SK-N-DZ (cell line): Measurements from ENCODE around the genes RPL27A, TMEM9B, NRIP3, DENND5A and WEE1.

DNA sequence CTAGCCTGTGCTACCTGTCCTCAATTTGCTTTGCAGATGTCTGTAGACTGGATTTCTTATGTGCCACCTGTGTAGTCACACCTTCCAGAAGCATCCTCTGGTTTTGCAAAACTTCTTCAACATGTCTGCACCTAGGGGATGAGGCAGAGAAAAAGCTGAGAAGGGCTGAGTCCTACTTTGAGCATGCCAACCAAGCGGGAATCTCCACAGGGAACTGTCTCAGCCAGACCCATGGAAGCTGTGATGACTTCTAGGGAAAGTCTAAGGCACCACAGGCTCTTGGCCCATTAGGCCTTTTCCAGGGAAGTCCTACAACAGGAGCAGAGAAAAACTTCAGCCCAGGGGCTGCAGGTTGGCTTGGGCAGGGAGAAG, 34.5 kb downstream of the TRIM66 start:
RAMPAGE:
- cytosol, long total RNA: no peak
- nucleus, long total RNA: no peak

GRCh38 chr11:8653936-8654797, 28.3 kb downstream of the TRIM66 start:
RAMPAGE:
- cytosol, long total RNA: no peak
- nucleus, long total RNA: no peak

DNA sequence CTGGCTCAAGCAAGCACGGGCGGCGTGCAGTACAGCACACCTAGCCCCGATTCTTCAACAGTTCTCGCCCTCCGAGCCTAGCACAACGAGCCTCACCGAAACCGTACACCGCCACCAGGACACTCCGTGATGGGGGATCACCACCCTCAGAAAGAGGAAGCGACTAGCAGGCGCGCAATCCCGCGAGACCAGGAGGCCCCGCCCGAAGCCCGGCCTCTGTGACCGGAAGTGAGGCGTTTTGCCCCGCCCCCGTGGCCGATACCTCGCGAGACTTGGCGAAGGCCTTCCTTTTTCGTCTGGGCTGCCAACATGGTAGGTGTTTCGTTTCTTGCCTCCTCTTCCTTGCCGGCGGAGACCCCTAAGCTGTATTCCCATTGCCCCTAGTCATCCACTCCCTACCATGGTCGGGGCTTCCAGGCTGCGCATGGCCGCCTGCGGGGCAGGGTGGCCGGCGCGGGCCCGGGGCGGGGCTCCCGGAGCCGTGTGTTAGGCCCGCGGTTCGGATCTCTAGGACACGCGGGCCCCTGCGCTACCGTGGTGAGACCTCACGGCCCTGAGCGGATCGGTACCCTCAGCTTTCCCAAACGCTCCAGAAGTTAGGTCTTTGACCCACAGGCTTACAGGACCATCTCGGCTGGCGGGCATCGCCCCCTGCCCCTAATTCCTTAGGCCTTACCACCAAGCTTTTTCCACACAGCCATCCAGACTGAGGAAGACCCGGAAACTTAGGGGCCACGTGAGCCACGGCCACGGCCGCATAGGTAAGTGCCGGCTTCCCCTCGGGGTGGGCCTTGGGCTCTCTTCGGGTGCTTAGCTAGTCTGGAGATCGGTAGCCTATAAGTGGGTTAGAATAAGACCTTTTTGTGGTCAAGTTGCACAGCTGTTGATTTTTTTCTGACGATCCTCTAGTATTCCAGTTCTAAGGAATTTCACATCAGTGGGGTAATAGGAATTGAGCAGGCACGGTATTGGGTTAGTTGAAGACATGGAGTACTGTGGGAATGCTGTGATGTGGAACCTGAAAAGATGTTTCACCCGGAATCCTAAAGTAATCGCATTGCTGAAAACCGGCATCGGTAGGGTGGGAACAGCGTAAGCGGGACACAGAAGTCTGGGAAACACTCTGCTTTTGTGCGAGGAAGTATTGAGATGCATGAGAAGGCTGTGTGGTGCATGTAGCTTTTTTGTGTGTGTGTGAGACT, at the start of gene RPL27A:
TSS of gene RPL27A (plus strand) at position 288 of the 1,202 bp plus-strand sequence.
RAMPAGE:
- cytosol, long total RNA: start-site peak on the minus strand centred at position 144 of the sequence, 32 bp wide, 27 and 36 reads in 2 replicates; start-site peak on the plus strand centred at position 277 of the sequence, 46 bp wide, 3,082 and 3,750 reads in 2 replicates
- nucleus, long total RNA: start-site peak on the minus strand centred at position 156 of the sequence, 8 bp wide, 74 and 18 reads in 2 replicates

DNA sequence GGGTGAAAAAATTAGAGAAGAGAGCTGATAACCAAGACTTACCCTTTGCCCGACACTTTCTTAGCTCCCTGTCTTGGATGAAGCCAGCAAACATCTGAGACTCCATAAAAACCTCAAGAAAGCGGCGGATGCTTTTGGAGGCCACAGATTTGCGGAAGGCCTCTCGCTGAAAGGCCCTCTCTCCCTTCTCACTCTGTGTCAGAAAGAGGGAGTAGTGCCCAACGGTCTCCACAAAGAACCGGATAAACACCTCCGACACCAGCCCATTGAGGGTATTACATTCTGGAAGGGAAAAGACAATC, 13.7 kb downstream of the RPL27A start:
RAMPAGE:
- cytosol, long total RNA: no peak
- nucleus, long total RNA: no peak

DNA sequence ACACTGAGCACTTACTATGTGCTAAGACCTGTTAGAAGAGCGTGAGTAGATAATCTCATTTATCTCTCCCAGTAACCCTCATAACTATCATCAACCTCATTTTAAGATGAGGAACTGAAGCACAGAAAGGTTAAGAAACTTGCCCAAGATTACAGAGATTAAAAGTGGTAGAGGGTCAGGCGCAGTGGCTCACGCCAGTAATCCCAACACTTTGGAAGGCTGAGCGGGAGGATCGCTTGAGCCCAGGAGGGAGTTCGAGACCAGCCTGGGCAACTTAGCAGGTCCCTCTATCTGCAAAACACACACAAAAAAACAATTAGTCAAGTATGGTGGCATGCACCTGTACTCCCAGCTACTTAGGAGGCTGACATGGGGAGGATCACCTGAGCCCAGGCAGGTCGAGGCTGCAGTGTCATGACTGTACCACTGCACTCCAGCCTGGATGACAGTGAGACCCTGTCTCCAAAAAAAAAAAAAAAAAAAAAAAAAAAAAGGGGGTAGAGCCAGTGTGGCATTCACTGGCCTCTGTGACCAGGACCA, 15.2 kb downstream of the RPL27A start:
RAMPAGE:
- cytosol, long total RNA: no peak
- nucleus, long total RNA: no peak

DNA sequence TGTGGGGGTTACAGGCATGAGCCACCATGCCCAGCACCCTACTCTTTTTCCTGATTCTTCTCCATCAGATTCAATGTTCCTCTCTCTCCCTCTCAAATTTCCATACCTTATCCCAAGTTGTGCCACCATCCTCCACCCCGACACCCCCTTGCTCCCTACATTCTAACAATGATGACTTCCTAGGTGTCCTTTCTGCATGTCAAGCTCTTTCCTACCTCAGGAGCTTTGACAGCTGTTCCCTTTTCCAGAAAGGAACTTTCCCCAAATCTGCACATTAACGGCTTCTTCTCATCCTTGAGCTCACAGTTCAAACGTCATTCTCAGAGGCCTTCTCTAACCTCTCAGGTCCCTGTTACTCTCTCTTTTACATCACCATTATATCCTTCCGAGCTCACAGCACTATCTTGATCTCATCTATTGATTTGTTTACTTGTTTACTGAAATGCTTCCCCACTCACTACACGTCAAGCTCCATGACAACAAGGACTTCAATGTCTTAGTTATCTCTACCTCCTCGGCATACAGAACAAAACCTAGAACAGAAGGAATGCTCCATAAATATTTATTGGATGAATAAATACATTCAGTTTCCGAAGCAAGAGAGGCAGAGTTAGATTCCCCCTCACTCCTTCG, 12.6 kb downstream of the DENND2B start:
RAMPAGE:
- cytosol, long total RNA: no peak
- nucleus, long total RNA: no peak

RAMPAGE:
- cytosol, long total RNA: no peak
- nucleus, long total RNA: no peak
Observed at GRCh38 chr11:8806442-8807006, 4.0 kb downstream of the DENND2B start.

GRCh38 chr11:8942670-8942955, 203 bp downstream of the ASCL3 start:
RAMPAGE:
- cytosol, long total RNA: no peak
- nucleus, long total RNA: no peak

GRCh38 chr11:8963792-8965181, at the start of gene TMEM9B:
TSS of gene TMEM9B (minus strand) at chr11:8964442.
RAMPAGE:
- cytosol, long total RNA: start-site peak on the minus strand at chr11:8964380-8964443, 211 and 338 reads in 2 replicates
- nucleus, long total RNA: start-site peak on the plus strand at chr11:8964475-8964564, 16 and 18 reads in 2 replicates

GRCh38 chr11:9003362-9004302, at the start of gene NRIP3:
TSS of gene NRIP3 (minus strand) at chr11:9004001.
RAMPAGE:
- cytosol, long total RNA: no peak
- nucleus, long total RNA: no peak

DNA sequence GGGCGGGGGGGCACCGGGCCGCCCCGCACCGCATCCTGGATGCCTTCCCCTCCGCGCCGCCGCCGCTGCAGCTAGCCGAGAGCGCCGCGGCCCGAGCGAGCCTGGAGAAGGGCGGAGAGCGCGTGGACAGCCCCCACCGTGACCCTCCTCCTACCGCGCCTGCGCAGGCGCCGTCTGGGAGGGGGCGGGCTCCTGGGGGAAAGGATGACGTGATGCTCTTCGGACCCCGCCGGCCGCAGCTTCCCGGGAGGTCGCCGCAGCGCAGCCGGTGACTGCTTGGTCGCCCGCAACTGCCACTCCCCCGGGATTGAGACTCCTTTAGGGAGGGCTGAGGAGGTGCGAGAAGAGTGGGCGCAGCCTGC, at the start of gene DENND5A:
TSS of gene DENND5A (minus strand) at position 110 of the 362 bp plus-strand sequence.
RAMPAGE:
- cytosol, long total RNA: no peak
- nucleus, long total RNA: no peak

DNA sequence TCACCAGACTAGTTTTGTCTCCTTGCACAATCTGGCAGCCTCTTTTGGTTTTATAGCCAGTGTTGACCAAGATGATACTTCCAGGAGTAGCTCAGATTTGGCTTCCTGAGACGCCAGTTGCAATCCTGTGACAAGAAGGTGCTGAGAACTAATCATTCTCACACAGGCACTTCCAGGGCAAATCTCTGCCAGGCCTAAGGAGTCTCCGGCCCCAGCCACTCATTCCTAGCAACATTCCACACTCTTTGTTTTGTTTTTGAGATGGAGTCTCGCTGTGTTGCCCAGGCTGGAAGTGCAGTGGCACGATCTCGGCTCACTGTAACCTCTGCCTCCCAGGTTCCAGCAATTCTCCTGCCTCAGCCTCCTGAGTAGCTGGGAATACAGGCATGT, 38.0 kb upstream of the WEE1 start:
RAMPAGE:
- cytosol, long total RNA: no peak
- nucleus, long total RNA: no peak

DNA sequence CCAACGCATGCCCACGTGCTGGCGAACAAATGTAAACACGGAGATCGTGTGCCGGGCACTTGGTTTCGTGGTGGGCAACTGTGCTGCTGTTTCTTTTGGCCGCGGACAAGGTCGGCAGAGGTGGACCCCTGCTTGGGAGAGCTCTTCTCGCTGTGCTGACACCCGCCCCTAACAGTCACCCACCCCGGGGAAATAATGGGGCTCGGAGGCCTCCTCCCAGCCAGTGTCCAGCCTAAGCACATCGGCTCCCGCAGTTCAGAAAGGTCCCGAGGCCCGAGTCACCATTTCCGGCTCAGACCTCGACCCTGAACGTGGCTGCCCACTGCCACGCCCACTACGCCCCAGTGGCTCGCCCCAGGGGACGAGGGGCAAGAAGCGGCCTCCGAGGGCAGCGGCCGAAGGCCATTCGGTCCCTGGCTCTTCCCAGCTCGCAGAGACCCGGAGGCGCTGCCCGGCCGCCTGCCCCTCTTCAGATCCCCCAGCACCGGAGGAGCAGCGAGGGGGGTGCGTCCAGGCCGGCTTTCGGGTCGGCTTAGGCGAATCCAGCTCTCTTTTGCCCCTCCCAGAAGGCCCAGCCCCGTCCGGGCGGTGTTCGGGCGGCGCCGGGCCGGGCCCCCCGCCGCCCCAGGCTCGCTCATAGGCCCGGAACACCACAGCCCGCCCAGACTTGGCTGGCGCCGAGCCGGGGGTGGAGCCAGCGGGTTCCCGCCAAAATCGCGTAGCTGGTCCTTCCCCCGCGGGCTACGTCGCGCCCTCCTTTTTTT, 451 bp upstream of the WEE1 start:
RAMPAGE:
- cytosol, long total RNA: no peak
- nucleus, long total RNA: no peak

DNA sequence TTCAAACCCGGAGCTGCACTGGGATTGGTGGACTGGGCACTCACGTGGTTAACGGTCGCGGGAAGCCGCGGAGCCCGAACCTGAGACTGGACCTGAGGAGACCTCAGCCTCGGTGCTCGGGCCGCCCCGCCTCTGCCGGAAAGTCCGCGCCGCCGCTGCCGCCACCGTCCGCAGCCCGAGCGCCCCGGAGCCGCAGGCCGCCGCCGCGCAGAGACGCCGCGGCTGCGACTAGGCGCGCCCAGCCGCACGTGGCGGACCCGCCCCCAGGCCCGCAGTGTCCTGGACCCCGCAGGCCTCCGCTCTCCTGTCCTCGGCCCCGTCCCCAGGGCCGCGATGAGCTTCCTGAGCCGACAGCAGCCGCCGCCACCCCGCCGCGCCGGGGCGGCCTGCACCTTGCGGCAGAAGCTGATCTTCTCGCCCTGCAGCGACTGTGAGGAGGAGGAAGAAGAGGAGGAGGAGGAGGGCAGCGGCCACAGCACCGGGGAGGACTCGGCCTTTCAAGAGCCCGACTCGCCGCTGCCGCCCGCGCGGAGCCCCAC, at the start of gene WEE1:
TSS of gene WEE1 (plus strand) at position 70 of the 539 bp plus-strand sequence.
RAMPAGE:
- cytosol, long total RNA: no peak
- nucleus, long total RNA: no peak

RAMPAGE:
- cytosol, long total RNA: no peak
- nucleus, long total RNA: no peak
Observed at GRCh38 chr11:9576978-9578059, 3.8 kb downstream of the WEE1 start.

RAMPAGE:
- cytosol, long total RNA: no peak
- nucleus, long total RNA: no peak
Observed at GRCh38 chr11:9664838-9665206, 945 bp downstream of the SWAP70 start.

RAMPAGE:
- cytosol, long total RNA: no peak
- nucleus, long total RNA: no peak
Observed at GRCh38 chr11:9688409-9689642, 24.9 kb downstream of the SWAP70 start.

DNA sequence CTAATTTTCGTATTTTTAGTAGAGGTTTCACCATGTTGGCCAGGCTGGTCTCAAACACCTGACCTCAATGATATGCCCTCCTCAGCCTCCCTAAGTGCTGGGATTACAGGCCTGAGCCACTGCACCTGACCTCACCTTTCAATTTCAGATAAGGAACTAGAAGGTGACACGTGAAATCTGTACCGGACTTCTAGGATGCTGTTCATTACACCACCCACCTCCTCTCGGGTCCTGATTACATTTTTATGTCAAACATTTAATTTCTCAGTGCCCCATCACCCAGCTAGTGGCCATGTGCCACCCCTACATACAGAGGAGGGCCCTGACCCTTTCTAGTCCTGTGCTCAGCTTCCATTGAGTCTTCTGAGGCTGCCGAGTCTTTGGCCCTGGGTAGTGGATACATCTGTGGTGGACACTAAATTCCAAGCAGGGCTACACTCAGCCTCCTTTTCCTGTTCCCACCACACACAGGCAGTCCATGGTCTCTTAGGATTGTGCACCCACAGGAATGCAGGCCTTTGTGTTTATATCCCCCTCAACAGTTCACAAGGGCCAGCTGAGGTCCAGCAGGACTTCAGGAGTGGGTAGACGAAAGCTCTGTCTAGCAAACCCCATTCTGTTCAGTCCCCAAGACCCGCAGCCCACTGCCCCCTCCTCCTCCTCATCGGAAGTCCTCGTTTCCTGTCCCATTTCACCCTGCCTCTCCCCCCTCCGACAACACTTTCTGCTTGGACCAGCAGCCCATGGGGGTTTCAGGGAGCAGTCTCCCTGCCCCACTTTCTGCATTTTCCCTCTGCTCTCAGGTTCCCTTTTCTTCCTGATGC, 91.6 kb downstream of the SWAP70 start:
RAMPAGE:
- cytosol, long total RNA: no peak
- nucleus, long total RNA: no peak

DNA sequence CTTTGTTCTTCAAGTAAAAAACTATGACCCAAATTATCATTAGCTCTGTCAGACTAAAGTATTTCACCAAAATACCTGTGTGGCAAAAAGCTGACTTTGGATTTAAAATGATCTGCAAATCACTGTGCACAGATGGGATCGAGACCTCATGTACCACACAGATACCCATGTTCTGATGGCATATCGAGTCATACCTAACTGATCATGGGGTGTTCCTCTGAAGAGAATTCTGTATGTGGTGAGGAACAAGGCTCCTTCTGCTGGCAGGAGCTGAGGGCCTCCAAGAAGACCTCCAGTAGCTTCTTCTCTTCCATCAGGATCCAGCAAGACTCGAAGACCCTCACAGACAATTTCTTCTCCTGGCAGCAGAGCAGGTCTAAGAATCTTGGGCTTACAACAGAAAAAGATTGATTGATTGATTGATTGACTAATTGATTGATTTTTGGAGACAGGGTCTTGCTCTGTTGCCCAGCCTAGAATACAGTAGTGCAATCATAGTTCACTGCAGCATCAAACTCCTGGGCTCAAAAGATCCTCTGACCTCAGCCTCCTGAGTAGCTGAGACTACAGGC, 186.0 kb downstream of the SWAP70 start:
RAMPAGE:
- cytosol, long total RNA: no peak
- nucleus, long total RNA: no peak

DNA sequence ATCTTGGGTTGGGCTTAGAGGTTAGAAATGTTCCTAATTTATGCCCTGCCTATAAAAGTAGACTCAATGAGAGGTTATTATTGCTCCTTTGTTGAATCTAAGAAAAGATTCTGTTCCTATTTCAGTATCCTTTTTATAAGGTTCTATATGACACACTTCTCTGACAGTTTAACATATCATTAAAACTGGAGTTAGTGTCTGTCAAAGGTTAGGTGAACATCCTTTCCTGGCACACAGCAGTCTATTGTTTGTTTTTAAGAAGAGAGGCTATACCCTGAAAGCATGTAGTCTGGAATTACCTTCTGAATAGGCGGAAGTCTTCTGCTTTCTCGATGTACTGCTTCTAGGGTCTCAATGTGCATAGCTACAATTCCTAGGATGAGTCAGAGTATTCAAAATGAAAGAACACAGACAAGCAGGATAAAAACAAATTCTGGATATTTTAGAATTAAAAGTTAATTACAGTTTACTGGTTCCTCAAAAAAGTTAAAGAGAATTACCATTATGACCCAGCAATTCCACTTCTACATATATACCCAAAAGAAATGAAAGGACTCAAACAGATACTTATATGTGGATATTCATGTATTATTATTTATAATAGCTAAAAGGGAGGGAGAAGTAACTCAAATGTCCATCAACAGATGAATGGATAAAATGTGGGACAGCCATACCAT, 188.6 kb downstream of the SWAP70 start:
RAMPAGE:
- cytosol, long total RNA: no peak
- nucleus, long total RNA: no peak